BJ (cell line): ENCODE data around the genes ZNF766 and ZNF808.

- CAGE, long polyA plus RNA: no peak
- RRBS: no CpG with 5 or more reads among the region's 1 CpG
These were observed 38.4 kb upstream of the ZNF766 start for GRCh38 chr19:52230876-52231517.

DNA sequence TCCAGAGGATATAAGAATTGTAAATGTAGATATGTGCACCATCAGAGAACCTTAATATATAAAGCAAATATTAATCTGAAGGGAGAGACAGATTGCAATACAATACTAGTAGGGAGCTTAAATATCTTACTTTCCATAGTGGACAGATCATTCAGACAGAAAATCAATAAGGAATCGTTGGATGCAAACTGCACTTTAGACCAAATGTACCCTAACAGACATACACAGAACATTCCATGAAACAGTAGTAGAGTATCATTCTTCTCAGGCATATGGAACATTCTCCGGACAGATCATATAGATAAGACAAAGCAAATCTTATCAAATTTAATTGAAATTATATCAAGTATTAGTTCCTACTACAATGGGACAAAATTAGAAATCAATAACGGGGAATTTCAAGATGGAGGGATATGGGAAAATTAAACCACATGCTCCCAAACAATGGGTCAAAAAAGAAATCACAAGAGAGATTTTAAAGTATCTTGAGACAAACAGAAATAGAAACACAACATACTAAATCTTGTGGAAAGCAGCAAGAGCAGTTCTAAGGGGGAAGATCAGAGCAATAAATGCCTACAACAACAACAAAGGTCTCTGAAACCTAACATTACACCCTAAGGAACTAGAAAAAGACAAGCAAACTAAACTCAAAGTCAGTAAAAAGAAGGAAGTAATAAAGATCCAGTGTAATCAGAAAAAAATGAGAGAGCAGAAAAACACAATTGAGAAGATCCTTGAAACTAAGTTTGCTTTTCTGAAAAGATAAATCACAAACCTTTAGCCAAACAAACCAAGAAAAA lies 34.8 kb upstream of the ZNF766 start:
- CAGE, long polyA plus RNA: no peak
- RRBS: no CpG with 5 or more reads among the region's 3 CpGs

DNA sequence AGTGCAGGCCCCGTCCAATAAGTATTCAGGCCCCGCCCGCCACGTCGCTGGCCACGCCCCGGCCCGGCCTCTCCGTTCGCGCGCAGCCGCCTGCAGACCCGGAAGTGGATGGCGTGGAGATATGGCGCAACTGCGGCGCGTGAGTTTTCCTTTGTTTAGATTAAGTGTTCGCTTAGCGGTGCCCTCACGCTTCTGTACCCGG lies at the start of gene ZNF766:
Gene ZNF766, plus strand, starts transcription at position 95 of the 202 bp plus-strand sequence.
- CAGE, long polyA plus RNA: no peak
- RRBS: under 1% methylated on average over 13 of the region's 23 CpGs

GRCh38 chr19:52291790-52292795 lies 4.9 kb upstream of the ZNF480 start:
- CAGE, long polyA plus RNA: no peak
- RRBS: no CpG with 5 or more reads among the region's 10 CpGs

GRCh38 chr19:52485043-52486164 lies 32.1 kb downstream of the ZNF578 start:
- CAGE, long polyA plus RNA: no peak
- RRBS: no CpG with 5 or more reads among the region's 17 CpGs

- CAGE, long polyA plus RNA: start-site peak on the plus strand at chr19:52527656-52527691, 112 and 46 reads in 2 replicates
- RRBS: 4% methylated on average over 6 of the region's 60 CpGs
These were observed at the start of gene ZNF808 for GRCh38 chr19:52527545-52528528. ZNF808 (plus strand) TSS chr19:52527668.

DNA sequence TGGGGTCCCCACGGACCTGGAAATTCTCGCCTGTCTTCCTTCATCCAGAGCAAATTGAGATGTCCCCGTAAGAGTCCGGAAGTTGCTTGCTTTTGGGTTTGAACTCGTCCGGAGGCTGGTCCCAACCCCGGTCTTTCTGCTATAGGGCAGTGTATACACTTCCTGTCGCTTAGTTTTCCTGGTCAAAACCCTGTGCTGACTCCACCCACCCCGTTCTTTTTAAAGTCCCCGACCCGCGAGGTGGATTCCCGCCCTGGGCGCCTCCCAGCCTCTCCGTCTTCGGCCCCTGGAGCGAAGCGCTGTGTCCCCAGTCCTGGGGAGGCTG lies 8.6 kb downstream of the ZNF808 start:
- CAGE, long polyA plus RNA: no peak
- RRBS: no CpG with 5 or more reads among the region's 18 CpGs

GRCh38 chr19:52640975-52641707 lies 49.2 kb downstream of the ENSG00000269825 start:
- CAGE, long polyA plus RNA: no peak
- RRBS: no CpG with 5 or more reads among the region's 14 CpGs

DNA sequence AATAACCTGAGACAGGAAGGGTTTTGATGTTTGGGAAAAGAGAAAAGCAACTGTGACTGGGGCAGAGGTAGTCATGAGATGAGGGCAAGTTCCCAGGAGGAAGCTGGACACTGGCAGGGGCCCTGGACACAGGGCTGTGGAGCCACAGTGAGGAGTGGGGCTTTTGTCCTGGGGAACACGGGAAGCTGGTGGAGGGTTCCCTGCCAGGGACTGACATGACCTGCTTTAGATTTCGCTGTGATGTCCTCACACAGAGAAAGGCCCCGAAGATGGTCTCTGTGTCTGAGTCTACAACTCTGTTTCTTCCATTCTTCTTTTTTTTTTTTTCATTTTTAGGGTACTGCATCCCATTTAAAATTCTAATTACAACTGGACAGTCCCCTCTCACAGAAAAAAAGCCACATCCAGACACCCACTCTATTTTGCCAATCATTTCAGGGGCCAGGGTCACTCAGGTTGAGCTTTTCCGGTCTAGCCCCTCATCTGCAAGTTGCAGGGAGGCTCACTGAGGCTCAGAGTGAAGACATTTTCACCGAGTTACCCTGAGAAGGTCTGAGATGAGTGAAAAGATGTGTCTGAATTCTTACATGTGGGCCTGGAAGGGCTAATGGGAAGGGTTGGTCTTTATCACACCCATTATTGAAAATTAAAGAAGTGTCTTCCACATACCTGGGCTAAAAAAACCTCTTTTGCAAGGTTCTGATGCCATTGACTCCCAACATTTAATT lies 46.3 kb downstream of the ENSG00000269825 start:
- CAGE, long polyA plus RNA: no peak
- RRBS: no CpG with 5 or more reads among the region's 5 CpGs

DNA sequence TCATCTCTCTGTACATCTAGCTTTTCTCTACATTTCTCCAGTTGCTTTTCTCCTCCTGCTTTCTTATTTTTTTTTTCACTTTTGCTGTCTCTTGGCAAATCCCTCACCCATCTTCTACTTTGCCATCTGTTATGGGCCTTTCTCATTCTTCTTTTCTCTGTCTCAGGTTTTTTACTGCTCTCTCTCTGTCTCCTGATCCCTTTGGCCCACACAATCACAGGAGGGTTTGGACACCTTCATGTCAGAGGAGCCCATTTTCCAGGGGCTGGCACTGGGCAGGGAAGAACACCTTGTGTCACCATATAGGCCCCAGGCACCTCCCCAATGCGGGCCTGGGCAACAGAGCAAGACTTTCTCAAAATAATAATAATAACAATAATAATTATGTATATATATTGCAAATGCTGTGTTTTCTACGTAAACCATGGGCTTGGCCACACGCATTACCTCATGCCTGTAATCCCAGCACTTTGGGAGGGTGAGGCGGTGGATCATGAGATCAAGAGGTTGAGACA lies 4.4 kb downstream of the ZNF320 start:
- CAGE, long polyA plus RNA: no peak
- RRBS: no CpG with 5 or more reads among the region's 4 CpGs

GRCh38 chr19:52898053-52898578 lies 681 bp upstream of the ZNF320 start:
- CAGE, long polyA plus RNA: no peak
- RRBS: no CpG with 5 or more reads among the region's 16 CpGs

DNA sequence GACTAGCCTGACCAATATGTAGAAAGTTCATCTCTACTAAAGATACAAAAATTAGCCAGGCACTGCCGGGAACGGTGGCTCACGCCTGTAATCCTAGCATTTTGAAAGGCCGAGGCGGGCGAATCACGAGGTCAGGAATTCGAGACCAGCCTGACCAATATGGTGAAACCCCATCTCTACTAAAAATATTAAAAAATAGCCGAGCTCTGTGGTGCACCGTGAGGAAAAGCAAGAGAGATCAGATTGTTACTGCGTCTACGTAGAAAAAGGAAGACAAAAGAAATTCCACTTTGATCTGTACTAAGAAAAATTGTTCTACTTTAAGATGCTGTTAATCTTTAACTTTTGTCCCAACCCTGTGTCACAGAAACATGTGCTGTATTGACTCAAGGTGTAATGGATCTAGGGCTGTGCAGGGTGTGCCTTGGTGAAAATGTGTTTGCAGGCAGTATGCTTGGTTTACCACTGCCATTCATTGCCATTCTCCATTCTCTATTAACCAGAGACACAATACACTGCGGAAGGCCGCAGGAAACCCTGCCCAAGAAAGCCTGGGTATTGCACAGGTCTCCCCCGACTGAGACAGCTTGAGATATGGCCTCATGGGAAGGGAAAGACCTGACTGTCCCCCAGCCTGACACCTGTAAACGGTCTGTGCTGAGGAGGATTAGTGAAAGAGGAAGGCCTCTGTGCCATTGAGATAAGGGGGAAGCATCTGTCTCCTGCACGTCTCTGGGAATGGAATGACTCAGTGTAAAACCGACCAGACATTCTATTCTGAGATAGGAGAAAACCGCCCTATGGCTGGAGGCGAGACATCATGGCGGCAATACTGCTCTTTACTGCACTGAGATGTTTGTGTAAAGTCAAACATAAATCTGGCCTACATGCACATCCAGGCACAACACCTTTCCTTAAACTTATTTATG lies 12.9 kb upstream of the ZNF888 start:
- CAGE, long polyA plus RNA: no peak
- RRBS: no CpG with 5 or more reads among the region's 21 CpGs

GRCh38 chr19:52946370-52946841 lies 16.3 kb downstream of the ZNF816 start:
- CAGE, long polyA plus RNA: no peak
- RRBS: no CpG with 5 or more reads among the region's 22 CpGs

DNA sequence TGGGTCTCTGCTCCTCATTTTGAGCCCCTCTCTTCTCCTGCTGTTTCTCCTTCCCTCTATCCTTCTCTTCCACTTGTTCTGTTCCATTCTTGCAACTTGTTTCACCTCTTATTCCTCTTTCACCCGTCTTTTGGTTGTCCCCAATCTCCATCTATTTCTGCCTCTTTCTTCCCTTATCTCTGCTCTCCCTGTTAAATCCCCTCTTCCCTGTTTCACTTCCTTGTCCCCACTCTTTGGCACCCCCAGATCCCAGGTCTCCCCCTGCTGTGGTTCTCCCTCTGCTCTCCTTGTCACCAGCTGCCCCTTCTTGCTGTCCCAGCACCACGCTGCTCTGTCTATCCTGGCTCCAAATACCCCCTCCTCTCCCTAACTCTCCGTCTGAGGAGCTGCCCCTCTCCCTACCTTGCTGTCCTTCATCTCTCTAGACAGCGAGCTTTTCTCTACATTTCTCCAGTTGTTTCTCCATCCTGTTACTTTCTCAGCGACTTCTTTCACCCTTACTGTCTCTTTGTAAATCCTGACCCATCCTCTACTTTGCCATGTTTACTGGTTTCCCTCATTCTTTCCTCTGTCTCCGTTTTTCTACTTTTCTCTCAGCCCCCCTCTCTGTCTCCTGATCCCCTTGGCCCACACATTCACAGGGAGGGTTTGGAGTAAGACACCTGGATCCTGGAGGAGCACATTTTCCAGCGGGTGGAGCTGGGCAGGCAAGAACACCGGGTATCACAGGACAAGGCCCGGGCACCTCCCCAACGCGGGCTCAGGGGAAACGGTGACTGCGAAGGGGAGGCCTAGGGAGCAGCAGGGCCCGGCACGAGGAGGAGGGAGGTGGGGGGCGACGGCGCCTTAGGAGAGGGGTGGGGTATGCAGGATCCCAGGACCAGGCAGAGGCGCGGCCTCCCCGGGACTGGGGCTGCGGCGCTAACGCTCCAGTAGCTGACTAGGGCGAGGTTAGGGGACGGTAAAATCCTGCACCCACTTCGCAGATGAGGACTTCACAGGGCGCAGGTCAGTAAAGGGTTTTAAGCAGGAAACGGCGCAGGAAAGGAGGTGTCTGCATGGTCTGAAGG lies 784 bp downstream of the ZNF665 start:
- CAGE, long polyA plus RNA: no peak
- RRBS: no CpG with 5 or more reads among the region's 30 CpGs

- CAGE, long polyA plus RNA: no peak
- RRBS: 2% methylated on average over 22 of the region's 60 CpGs
These were observed 3.8 kb upstream of the ZNF665 start for GRCh38 chr19:53196651-53197669.

GRCh38 chr19:53435606-53436512 lies 4.1 kb downstream of the ZNF761 start:
- CAGE, long polyA plus RNA: no peak
- RRBS: no CpG with 5 or more reads among the region's 9 CpGs

DNA sequence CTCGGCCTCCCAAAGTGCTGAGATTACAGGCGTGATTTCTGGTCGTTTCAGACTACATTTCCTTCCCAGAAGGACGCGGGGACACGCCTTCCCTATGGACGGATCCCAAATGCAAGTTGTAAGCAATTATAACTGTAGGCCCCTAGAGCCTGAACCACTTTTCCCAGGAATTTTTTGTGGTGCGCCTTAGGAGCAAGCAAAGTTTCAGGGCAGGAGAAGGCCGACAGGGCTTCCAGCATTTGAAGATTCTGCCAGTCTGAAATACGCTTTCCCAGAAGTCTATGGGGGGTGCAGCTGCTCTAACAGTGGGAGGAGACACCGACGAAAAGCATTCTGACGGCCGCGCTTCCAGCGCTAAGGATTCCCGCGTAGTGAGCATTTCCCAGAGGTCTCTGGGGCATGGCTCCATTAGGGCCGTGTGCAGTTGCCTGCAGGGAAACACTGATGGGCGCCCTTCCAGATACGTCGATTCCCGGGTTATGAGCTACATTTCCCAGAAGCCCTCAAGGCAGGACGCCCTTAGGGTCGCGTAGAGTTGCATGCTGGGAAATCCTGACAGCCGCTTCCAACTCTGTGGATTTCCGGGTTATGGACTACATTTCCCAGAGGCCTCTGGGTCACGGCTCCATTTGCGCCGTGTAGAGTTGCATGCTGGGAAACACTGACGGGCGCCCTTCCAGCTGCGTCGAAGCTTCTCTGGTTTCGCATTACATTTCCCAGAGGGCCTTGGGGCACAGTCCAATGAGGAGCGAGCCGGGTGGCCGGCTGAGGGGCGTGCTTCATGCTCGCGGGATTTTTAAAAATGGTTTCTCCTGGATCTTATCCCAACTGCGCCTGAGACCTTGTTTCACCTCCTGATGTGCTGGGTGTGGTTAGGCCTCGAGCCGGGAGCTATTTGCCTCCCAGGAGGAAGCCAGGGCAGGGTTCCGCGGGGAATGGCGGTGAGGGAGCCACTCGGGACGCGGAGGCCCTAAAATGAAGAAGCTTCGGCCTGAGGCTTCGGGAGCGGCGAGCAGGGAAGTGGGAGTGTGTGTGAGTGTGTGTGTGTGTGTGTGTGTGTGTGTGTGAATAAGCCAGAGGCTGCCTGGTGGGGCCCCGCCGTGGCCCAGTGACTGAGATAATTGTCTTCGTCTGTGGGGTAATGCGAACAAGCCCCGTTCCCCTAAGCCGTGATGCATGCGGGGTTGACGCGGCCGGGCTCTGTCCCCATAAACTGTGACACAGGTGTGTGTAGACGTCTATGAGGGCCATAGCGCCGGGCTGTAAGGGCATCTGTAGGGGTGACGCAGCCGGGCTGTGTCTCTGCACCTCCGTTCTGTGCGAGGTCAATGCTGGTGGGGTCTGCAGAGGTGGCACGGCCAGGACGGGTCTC lies 17.2 kb upstream of the ZNF331 start:
- CAGE, long polyA plus RNA: no peak
- RRBS: 2% methylated on average over 7 of the region's 74 CpGs

GRCh38 chr19:53545792-53546303 lies 7.9 kb downstream of the ZNF331 start:
- CAGE, long polyA plus RNA: no peak
- RRBS: no CpG with 5 or more reads among the region's 13 CpGs

GRCh38 chr19:53549083-53549876 lies 11.3 kb downstream of the ZNF331 start:
- CAGE, long polyA plus RNA: no peak
- RRBS: no CpG with 5 or more reads among the region's 8 CpGs

GRCh38 chr19:53554328-53555516 lies 16.8 kb downstream of the ZNF331 start:
- CAGE, long polyA plus RNA: start-site peak on the plus strand at chr19:53554490-53554671, 24 and 13 reads in 2 replicates
- RRBS: 29% methylated on average over 9 of the region's 84 CpGs